Kidney (tissue), 2 donors: ENCODE measurements around a stretch of chr1.

- PRO-cap, result no peak
- RRBS, result no CpG with 5 or more reads among the region's 6 CpGs
Observed at GRCh38 chr1:228405247-228405569, 1.4 kb downstream of the TRIM11 start.

GRCh38 chr1:228471161-228471618 is 13.3 kb downstream of the H2BC26 start:
- PRO-cap, result no peak
- RRBS, result no CpG with 5 or more reads among the region's 30 CpGs

- PRO-cap, result no peak
- RRBS, result no CpG with 5 or more reads among the region's 10 CpGs
Observed at GRCh38 chr1:228681107-228681586, 54.1 kb upstream of the RHOU start.

DNA sequence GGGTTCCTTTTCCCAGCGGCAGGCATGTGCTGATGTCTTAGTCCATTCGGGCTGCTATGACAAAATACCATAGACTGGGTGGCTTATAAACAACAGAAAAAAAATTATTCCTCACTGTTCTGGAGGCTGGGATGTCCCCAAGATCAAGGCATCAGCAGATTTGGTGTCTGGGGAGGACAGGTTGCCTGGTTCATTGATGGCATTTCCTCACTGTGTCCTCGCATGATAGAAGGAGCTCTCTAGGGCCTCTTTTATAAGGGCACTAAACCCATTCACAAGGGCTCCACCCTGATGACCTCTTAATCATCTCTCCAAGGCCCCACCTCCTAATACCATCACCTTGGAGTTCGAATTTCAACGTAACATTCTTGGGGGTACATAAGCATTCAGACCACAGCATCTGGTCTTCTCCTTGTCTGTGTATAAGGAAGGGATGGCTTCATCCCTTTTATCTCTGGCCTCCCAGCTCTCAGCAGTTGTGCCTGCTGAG is 75.5 kb downstream of the RHOU start:
- PRO-cap, result no peak
- RRBS, result no CpG with 5 or more reads among the region's 5 CpGs

GRCh38 chr1:228833820-228834221 is 98.5 kb downstream of the RHOU start:
- PRO-cap, result no peak
- RRBS, result no CpG with 5 or more reads among the region's 8 CpGs

- PRO-cap, result no peak
- RRBS, result no CpG with 5 or more reads among the region's 5 CpGs
Observed at GRCh38 chr1:228836341-228836824, 101.1 kb downstream of the RHOU start.

GRCh38 chr1:228851940-228852566 is 116.8 kb downstream of the RHOU start:
- PRO-cap, result no peak
- RRBS, result no CpG with 5 or more reads among the region's 9 CpGs

DNA sequence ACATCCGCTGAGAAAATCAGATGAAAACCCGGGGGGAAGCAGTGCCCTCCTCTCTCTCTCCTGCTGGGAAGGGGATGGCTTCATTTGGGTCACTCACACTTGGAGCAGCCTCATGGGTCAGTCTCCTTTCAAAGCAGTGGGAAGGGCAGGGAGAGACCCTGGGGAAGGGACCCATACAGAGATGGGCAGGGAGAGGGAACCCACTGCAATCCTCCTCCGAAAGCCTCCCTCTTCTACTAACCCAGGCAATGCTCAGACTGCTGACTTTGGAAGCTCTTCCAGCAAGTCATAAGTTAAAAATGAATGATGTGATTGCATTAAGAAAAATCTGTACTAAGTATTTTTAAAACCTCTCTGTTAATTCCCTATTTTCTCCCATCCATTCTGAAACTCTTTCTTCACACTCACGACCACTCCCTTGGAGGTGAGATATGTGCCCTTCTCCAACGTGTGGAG is 185.2 kb downstream of the RHOU start:
- PRO-cap, result no peak
- RRBS, result no CpG with 5 or more reads among the region's 5 CpGs

- PRO-cap, result no peak
- RRBS, result no CpG with 5 or more reads among the region's 23 CpGs
Observed at GRCh38 chr1:228937985-228939116, 203.1 kb downstream of the RHOU start.

DNA sequence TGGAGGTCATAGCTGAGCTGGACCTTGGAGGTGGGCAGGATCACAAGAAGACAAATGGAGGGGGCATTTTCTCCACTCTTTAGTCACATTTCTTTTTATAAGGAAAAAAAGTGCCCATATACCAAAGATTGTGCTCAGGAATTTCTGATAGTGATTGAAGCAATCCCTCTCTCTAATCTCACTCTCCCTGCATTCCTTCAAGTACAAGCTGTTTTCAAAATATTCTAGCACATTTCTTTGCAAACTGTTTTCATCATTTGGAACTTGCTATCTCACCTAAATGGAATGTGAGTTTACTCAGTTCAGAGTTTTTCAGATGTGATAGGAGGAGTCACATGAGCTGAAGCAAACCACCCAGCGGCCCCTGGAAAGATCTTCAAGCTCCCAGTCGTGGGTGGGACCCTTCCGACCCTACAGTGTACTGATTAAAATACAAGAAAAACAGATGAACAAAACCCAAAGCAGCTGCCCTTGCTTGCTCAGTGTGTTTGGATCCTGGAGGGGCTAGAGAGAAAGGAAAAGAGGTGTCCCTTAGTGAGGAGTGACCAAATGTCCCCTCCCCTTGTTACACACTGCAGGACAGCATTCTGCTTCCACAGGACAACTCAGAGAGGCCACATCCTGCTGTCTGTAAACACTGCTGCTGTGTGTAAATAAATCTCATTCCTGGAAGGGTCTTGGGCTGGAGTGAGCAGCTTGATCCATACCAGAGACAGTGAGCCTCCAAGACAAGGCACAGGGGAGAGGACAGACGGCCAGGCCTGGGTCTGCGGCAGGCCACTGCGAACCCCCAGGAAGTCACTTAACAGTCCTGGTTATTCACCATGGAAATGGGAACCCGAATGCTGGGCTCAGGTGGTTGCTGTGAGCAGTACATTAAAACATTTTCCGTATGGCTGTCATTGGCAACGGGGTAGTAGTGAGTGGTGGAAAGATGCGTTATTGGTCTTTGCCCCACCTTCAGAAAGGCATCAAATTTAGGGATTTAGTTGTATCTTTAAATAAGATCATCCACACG is 229.1 kb downstream of the RHOU start:
- PRO-cap, result no peak
- RRBS, result no CpG with 5 or more reads among the region's 11 CpGs

DNA sequence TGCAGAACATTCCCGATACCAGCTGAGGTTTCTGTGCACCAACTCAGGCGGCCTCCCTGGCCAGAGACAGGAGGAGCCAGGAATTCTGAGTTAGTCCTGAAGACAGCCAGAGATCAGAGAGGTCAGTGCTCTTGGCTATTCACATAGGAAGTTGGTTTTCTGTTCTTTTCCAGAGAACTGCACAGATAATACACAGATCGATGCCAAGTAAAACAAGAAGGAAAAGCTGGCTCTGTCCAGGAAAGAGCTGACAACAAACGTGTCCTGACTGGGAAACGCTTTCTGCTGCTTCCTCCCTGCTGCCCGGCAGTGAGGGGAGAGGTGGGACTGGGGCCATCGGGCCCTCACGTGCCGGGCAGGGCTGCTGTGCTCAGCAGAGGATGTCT is 211.3 kb upstream of the RAB4A start:
- PRO-cap, result no peak
- RRBS, result 12% methylated on average over 4 of the region's 9 CpGs

- PRO-cap, result no peak
- RRBS, result no CpG with 5 or more reads among the region's 8 CpGs
Observed at GRCh38 chr1:229068144-229068803, 202.6 kb upstream of the RAB4A start.

DNA sequence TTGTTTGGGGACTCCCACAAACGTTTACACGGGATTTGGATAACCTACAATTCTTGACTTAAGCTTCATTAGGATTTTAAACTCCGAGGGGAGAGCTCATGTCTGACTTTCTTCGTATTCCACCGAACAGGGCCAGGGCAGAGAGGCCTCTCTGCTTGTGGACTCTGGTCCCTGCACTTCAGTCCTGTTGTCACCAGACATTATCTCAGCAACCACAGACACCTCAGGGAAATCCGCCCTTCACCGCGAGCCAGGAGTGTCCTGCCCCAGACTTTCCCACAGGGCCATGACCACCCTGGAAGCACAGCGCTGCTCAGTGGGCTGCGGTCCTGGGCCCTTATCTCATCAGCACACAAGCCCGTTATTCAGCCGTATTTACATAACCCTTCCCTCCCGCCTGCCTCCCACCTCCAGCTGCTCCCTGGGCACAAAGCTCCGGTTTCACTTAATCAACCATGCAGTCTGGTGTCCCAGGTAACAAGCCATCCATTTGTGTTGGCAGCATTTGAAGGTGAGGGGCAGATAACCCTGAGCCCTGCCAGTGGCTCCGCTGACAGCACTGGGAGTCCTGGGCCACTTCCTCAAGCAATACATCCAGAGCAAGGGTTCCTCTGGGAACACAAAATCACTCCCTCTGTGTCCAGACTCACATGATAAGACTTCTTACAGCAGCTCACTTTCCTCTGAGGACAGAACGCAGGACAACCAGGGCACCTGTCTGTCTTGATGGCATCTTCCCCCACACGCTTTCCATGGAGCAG is 122.7 kb upstream of the RAB4A start:
- PRO-cap, result no peak
- RRBS, result 8% methylated on average over 1 of the region's 17 CpGs

DNA sequence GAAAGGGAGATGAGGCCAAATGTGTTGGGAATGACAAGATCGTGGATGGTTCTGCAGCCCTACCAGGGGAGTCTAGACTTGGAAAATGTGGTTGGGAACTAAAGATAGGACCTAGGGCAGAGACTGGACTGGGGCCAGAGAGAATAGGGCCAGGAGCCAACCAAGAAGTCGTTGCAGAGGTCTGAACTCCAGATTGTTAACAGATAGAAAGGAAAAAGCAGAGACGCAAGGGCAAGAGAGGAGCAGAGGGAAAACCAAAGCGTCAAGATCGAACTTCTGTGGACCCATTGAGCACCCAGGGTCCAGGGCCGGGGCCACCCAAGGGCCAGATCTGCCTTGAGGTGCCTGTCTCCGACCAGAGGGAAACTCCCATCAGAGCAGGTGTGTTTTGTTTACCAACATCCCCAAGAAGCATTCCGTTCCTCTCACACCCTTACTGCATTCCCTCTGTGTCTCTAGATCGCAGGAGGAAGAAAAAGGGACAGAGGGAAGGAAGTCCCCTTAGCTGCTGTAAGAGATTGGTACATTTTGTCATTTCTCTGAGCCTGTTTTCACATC is 106.1 kb upstream of the RAB4A start:
- PRO-cap, result no peak
- RRBS, result no CpG with 5 or more reads among the region's 9 CpGs

- PRO-cap, result no peak
- RRBS, result no CpG with 5 or more reads among the region's 18 CpGs
Observed at GRCh38 chr1:229204666-229205816, 65.9 kb upstream of the RAB4A start.

- PRO-cap, result no peak
- RRBS, result no CpG with 5 or more reads among the region's 5 CpGs
Observed at GRCh38 chr1:229274766-229275528, 4.0 kb downstream of the RAB4A start.

- PRO-cap, result no peak
- RRBS, result no CpG with 5 or more reads among the region's 5 CpGs
Observed at GRCh38 chr1:229339110-229339777, 3.6 kb downstream of the CCSAP start.

DNA sequence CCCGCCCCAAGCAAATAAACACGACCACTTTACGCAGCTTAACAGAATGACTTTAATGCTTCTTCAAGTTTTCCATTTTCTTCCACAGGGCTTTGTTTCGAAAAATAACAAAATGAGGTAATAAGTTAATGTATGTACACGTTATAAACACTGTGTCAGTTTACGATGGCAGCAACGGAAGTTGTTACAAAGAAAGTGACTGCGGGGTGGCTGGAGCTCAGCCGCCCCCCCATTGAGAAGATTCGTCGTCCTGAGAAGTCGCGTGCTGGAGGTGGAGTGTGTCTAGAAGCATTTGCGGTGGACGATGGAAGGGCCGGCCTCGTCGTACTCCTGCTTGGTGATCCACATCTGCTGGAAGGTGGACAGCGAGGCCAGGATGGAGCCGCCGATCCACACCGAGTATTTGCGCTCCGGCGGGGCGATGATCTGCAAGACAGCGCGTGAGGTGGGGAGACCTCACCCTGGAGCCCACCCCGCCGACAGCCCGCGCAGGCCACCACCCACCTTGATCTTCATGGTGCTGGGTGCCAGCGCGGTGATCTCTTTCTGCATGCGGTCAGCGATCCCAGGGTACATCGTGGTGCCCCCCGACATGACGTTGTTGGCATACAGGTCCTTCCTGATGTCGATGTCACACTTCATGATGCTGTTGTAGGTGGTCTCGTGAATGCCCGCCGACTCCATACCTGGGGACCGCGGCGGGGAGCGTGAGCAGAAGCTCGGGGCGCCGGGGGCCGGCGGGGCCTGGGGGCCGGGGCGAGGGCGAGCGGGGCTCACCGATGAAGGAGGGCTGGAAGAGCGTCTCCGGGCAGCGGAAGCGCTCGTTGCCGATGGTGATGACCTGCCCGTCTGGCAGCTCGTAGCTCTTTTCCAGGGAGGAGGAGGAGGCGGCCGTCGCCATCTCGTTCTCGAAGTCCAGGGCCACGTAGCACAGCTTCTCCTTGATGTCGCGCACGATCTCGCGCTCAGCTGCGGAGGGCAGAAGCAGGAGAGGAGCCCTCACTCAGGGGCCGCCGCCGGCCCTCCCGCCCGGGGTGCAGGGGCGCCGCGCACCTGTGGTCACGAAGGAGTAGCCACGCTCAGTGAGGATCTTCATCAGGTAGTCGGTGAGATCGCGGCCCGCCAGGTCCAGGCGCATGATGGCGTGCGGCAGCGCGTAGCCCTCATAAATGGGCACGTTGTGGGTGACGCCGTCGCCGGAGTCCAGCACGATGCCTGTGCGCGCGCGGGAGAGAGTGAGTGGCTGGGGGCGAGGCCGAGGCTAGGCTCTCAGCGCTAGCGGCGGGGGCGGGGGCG is 2.2 kb downstream of the ACTA1 start:
- PRO-cap, result no peak
- RRBS, result 6% methylated on average over 12 of the region's 113 CpGs

DNA sequence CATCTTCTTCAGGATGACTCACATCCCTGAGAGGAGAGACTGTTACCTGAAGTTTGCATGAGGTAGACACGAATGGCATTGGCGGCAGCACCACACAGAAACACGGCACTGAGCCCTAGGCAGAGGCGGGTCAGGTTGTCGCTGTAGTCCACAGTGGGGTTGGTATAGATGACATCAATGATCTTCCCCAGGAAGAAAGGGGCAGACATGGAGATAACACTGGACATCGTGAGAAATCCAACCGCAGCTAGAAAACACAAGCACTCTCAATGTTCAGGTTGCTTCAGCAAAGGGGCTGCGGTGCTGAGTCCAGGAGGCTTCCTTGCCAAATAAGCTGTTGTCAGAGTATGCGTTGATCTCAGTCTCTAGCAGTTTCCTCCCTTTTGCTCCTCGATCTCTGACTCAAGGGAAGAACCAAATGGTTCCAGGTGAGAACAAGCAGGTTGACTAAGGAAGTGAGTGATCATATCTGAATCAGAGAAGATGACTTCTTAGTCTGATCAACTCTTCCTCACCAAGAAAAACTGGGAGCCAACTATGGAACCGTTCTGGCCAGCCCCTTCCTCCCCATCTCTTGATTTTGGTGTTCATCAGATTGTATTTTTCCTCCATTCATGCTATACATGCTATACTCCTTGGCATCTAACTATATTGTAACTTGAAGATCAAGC is 9.2 kb downstream of the ABCB10 start:
- PRO-cap, result no peak
- RRBS, result no CpG with 5 or more reads among the region's 11 CpGs

DNA sequence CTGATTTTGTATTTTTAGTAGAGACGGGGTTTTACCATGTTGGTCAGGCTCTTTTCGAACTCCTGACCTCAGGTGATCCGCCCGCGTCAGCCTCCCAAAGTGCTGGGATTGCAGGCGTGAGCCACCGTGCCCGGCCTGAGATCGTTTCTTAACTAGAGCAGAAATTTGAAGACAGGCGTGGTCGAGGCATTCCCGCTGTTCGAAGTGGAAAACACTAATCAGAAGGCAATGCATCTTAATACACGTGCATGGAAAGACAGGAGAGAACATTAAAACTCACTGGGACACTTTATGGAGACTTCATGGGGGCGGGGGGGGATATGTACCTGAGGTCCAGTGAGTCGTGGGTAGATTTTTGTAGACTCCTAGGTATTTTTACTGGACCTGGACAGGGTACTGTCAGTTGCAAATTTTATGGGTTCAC is 1.0 kb upstream of the ABCB10 start:
- PRO-cap, result no peak
- RRBS, result no CpG with 5 or more reads among the region's 16 CpGs